Neural progenitor cell (in vitro differentiated cells): ENCODE results near the genes GATC and RNF10.

DNA sequence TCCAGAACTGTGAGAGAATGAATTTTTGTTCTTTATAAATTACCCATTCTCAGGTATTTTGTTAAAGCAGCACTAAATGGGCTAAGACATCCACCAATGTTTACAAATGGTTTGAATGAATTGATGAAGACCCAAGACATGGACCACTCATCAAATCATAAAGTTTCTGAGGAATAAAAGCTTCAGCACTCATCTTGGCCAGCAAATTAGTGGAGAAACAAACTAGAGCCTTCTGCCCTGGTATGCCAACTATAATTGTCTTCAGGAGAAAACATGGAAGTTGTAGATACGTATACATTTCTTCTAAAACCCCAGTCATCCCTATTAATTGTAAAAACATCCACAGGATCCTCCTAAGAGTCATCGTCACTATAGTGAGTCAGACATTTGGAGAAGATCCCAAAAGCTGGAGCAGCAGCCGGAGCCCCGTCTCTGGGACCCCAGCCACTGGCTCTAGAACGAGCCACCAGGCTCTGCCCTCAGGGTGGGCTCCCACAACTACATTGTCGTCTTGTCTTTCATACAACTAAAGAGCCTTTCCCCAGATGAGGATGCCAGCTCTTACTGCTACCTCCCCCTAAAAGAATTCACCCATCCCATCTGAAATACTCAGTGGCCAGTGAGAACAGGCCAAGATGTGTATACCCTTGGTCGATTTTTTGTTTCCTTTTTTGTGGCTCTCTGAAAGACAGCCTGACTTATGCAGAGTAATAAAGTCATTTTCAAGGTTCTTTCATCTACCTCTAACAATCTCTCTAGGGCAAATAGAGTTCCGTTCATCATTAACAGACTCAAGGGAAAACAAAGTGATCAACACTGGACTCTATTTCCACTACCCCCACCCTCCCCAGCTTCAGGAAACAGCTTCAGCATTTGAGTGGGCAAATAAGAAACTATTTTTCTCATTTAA, 15.6 kb downstream of the PRKAB1 start:
- RAMPAGE, long total RNA: no peak

- RAMPAGE, long total RNA: no peak
Observed at GRCh38 chr12:119687386-119688423, 19.8 kb downstream of the PRKAB1 start.

- RAMPAGE, long total RNA: no peak
Observed at GRCh38 chr12:119803928-119804929, 72.9 kb downstream of the CIT start.

DNA sequence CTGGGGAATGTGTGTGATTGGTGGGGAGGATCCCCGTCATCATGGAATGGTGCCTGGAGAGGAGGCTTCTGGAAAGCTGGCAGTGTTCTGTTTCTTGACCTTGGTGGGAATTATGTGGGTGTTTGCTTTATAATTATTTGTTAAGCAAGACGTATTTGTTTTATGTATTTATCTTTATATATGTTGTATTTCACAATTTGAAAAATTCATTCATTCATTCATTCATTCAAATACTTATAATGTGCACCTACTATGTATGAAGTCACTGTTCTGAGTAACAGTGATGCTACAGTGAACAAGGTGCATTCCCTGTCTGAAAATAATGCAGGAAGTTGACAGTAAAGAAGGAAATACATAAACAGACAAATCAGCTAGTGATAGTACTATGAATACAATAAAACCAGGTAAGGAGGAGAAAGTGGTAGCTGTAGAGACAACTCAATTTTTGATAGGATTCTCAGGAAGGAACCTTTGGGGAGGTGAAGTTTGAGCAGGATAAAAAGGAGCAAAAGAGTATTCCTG, 17.2 kb downstream of the BICDL1 start:
- RAMPAGE, long total RNA: no peak

DNA sequence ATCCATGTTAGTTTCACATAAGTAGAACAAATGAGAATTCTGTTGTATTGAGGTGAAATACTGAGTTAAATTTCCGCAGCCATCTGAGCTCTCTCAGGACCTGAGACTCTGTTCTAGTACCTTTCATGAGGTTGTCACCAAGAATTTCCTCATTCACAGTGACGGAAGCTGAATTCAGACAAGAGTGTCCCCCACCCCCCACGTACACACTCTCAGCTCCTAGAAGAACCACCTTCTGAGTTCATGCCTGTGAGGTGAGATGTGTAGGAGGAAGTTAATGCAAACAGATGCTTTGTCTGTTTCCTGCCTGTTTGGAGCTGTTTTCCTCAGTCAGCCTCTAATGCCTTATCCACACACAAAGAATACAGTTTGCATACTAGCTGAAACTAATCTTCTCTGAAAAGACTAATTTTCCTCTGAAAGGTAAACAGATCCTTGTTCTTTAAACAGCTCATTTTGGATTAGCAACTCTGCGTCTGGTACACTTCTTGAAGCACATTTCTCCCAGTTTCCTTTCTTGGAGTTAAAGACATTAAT, 18.3 kb downstream of the BICDL1 start:
- RAMPAGE, long total RNA: no peak

GRCh38 chr12:120078666-120079532, 37.7 kb downstream of the RAB35 start:
- RAMPAGE, long total RNA: no peak

GRCh38 chr12:120108234-120108802, 8.2 kb downstream of the RAB35 start:
- RAMPAGE, long total RNA: no peak

- RAMPAGE, long total RNA: no peak
Observed at GRCh38 chr12:120155000-120155527, 38.5 kb upstream of the RAB35 start.

- RAMPAGE, long total RNA: no peak
Observed at GRCh38 chr12:120235351-120236070, 30.0 kb downstream of the PXN start.

GRCh38 chr12:120254886-120255229, 10.7 kb downstream of the PXN start:
- RAMPAGE, long total RNA: no peak

- RAMPAGE, long total RNA: start-site peak on the minus strand at chr12:120446378-120446387, 61 and 155 reads in 2 replicates; start-site peak on the plus strand at chr12:120446444-120446483, 125 and 96 reads in 2 replicates
Observed at GRCh38 chr12:120446275-120447289, at the start of gene GATC. Gene GATC (plus strand): TSS chr12:120446444.

GRCh38 chr12:120497597-120498663, 2.0 kb downstream of the DYNLL1 start:
- RAMPAGE, long total RNA: no peak

DNA sequence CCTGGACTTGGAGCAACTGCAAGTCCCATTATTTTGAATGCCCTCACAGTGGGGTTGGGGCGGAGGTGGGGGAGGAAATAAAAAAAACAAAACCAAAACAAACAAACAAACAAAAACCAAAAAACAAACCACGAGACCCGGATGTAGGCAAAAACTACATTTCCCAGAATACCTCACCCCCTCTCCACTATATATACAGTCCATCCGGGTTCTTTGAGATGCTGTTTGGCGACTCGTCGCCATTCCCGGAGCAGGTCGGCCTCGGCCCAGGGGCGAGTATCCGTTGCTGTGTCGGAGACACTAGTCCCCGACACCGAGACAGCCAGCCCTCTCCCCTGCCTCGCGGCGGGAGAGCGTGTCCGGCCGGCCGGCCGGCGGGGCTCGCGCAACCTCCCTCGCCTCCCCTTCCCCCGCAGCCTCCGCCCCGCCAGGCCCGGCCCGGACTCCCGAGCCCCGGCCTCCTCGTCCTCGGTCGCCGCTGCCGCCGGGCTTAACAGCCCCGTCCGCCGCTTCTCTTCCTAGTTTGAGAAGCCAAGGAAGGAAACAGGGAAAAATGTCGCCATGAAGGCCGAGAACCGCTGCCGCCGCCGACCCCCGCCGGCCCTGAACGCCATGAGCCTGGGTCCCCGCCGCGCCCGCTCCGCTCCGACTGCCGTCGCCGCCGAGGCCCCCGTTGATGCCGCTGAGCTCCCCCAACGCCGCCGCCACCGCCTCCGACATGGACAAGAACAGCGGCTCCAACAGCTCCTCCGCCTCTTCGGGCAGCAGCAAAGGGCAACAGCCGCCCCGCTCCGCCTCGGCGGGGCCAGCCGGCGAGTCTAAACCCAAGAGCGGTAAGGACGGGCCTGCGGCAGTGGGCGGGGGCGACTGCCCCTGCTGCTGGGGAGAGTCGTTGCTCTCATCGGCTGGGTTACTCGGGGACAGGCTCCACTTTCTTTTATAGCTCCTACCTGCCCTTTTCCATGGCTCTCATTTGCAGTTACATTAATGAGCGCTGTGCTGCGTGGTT, at the start of gene RNF10:
RNF10 (plus strand) TSS at position 221 of the 1,009 bp plus-strand sequence.
- RAMPAGE, long total RNA: no peak

DNA sequence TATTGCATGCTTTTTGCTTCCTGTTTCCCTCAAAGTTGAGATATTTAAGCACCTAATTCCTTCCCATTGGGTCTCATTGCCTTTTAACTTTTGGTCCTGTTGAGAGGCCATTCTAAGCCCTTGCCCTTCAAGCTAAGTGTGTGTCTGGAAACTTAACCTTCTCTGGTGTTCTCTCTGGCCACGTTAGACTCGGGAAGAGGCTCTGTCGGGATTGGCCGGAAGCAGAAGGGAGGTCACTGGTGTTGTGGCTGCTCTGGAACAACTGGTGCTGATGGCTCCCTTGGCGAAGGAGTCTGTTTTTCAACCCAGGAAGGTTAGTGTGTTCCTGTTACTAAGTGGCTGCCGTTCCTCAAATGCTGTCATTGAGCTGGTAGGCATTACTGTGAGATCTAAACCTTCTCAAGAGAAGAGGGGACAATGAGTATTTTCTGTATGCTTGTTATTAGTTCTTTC, 18.4 kb downstream of the POP5 start:
- RAMPAGE, long total RNA: no peak

DNA sequence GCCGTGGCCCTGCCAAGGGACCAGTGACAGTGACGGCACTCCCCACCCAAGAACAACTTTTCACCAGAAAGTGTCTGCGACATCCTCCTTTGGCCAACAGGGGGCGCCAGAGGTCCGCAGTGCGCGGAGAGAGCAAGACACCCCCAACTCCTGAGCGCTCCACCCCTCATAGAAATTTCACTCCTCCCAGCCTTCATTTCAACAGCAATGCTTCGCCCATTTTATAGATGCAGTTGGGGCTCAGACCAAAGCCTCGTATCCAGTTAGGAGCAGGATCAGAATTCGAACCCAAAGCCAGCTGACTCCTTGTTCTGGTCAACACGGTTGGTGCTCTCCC, 2.2 kb upstream of the POP5 start:
- RAMPAGE, long total RNA: no peak

- RAMPAGE, long total RNA: no peak
Observed at GRCh38 chr12:120630136-120630613, 10.3 kb upstream of the CABP1 start.

DNA sequence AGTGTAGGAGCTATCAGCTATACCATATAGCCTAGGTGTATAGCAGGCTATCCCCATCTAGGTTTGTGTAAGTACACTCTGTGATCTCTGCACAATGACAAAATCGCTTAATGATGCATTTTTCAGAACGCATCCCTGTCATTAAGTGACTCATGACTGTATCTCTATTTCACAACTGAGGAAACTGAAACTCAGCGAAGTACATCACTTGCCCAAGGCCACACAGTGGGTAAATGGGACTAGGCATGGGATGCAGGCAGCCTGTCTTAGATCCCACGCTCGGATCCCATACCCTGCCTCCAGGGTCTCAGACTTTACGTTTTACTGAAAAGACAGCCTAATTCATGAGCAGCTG, 2.5 kb upstream of the MLEC start:
- RAMPAGE, long total RNA: no peak

DNA sequence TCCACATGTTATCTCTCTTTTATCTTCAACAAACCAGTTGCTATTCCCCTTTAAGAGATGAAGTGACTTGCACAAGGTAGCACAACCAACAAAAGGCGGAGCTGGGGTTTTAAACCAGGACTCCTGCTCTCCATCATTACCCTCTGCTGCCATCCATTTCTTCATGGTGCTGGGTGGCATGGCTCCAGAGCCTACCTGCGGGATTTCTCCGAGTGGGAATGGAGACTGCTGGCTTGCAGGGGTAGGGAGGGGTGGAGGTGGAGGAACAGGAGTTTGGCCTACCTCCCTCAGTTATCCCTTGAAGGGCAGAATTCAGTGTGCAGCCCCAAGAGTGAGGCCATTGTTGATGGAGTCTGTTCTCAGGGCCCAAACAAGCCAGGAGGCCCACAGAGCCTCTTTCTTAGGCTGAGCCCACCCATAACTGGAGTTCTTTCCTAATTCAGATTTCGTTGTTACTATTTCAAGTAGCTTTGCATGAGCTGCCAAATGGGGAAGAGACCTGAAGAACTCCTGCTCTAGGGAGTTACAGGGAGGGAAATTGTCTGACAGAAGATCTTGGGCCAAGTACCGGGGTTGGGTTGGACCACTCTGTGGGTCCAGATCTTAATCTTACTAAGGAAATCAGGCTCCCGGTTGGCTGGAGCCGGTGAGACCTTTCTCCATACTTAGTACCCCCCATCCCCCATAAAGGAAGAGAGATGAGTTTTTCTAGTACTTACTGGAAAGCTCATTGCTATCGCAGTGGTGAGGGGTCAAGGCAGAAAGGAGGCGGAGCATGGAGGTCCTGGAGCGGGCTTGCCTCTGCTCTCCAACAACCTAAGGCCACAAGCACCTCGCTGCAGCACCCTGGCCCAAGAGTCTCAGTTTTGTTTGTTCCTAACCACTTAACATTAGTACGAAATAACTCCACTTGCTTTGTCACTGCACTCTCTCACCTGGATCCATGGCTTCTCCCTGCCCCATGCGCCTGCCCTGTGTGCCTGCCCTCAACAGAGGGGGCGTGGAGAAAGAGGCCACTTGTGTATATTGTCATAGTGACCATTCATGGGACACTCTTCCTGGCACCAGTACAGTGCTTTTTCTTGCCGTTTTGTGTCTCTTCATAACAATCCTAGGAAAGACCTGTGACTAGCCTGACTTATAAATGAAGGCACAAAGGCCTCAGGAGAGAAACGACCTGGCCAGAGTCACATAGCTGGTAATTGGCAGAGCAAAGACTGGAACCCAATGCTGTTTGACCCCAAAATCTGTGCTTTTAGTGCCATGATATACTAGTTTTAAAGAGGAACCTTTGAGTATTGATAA, 6.9 kb upstream of the UNC119B start:
- RAMPAGE, long total RNA: no peak

GRCh38 chr12:120759750-120760722, 34.4 kb downstream of the ACADS start:
- RAMPAGE, long total RNA: no peak

- RAMPAGE, long total RNA: no peak
Observed at GRCh38 chr12:120770449-120771439, 45.1 kb downstream of the ACADS start.